Colon Carcinoma Metastatic in the Lung (tissue), 2 donors: ENCODE results near the genes SMUG1, OR6C75, OR6C4 and GDF11.

- PRO-cap, 2 experiments, result peak in 2 of 2 experiments; most common minus-strand start chr12:54188974 (in 2)
Measured at GRCh38 chr12:54188441-54189445, at the start of gene SMUG1. Gene SMUG1 (minus strand): TSS chr12:54188985.

- PRO-cap, 2 experiments, result no peak in any of the 2 experiments
Measured at GRCh38 chr12:54217368-54218542, 29.0 kb upstream of the SMUG1 start.

DNA sequence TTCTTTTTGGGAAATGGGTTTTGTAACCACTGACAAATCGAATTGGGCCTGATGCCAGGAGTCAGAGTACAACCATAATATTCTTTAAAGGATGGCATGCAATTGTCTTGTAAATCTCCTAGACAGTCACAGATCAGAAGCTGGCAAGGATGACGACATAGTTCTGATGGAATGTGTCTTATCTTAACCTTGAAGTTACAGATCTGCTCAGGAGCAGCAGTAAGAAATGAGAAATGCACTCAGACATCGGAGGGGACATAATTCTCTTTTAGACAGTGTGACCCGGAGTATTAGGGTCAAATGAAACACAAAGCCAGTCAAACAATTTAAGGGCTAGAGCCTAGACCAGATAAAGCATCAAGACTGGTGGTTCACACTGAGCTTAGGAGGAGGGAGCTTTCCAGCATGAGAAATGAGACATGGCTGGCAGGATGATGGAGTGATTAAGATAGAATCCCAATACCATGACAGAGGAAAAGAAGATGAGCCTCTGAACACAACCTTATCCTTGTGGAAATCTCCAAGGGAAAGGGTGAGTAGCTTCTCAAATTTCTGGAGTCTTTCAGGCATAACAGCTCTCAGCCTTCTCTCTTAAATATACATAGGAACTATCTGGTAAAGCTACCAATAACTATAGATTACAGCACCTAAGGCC is 17.4 kb downstream of the CBX5 start:
- PRO-cap, 2 experiments, result no peak in any of the 2 experiments

GRCh38 chr12:54285056-54285679 is 4.6 kb downstream of the HNRNPA1 start:
- PRO-cap, 2 experiments, result no peak in any of the 2 experiments

GRCh38 chr12:54324416-54325039 is 403 bp upstream of the COPZ1 start:
- PRO-cap, 2 experiments, result no peak in any of the 2 experiments

- PRO-cap, 2 experiments, result no peak in any of the 2 experiments
Measured at GRCh38 chr12:54360540-54361197, 3.6 kb downstream of the GPR84 start.

DNA sequence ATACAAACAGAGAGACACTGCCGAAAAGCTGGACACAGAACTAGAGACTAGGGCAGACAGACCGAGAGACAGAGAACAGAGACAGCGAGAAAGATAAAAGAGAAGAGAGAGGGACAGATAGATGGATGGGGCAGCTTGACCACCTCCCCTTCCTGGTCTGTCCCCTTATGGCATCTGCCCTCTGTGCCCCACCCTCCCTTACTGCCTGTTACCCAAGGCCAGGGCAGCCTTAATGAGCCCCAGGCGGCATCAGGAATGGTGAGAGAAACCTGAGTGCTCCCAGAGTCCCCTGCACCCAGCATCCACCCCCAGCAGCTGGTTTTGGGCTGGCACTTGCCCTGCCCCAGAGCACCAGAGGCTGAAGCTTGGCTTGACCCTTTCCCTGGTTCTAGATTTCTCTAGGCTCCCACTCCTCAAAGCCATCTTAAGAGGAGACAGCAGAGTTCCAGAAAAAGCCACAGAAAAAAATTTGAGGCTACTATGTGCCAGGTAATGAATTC is 1.9 kb upstream of the ZNF385A start:
- PRO-cap, 2 experiments, result no peak in any of the 2 experiments

DNA sequence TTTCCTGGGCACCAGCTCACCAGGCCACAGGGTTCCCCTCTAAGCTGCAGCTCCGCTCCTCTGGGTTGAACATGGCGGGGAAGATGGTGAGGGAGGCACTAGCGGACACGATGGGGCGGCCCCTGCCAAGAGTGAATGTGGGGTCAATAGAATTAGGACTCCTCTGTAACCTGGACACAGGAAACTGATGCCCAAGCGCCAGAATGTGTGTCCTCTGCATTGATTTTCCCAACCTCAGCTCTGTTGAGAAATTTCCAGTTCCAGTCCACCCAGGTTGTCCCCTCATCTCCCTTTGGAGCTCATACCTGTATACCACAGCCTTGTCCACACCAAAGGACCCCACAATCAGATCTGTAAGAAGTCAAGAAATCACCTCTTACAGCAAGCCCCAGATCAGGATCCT is 14.9 kb downstream of the ITGA5 start:
- PRO-cap, 2 experiments, result no peak in any of the 2 experiments

DNA sequence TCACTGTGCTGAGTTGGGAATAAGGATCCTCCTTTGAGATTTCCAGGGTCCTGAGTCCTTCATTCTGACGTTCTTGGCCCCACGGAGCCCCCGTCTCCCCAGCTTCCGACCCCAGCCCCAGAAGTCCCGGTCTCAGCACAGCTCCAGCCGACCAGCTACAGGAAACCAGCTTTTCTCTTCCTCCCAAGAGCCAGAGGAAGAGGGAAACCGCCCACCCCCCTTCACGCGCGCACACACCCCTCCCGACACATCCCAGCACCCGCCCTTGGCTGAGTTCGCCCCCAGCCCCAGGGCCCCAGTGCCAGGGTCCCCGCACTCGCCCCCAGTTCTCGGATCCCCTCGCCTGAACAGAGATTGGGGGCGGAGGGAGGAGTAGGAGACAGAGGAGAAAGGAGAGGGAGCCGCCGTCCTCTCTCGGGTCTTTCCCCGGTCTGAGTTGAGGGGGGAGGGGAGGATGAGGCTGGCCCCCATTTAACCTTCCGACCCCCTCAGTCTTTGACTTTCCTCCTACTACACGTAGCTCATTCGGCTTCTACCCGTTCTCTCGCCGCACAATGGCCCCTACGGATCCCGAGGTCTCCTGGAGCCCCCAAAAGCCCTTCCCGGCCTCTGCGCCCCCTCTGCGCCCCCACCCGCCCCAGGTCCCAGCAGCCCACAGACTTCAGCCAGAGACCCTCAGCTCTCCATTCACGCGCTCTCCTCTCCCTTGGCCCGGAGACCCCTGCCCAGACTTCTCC is 908 bp downstream of the ITGA5 start:
- PRO-cap, 2 experiments, result peak in 2 of 2 experiments; most common plus-strand start position 382 of the sequence (in 1); most common minus-strand start position 433 of the sequence (in 2)

- PRO-cap, 2 experiments, result no peak in any of the 2 experiments
Measured at GRCh38 chr12:54420298-54420445, 1.1 kb upstream of the ITGA5 start.

DNA sequence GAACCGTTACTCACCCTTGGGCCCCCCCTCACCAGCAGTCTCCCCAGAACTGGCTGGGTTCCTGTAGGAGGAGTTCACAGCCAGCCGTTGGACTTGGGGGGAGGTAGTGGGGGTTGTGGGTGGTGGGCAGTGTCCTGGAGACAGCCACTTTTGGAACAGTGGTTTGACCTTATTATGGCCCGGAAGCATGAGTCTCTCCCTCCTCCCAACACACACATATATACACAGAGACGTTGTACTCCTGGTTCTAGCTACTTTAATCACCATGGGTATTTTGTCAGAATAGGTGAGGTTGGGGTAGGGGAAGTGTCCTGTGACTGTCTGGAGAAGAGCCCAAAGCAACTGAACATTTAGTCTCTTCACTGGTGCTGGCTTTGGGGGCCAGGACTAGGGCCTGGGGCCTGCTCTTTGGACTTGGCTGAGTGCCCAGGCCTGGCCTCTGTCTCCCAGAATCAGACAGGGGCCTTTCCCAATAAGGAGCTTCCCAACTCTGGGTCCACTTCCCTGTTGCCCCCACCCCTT is 9.7 kb upstream of the ITGA5 start:
- PRO-cap, 2 experiments, result no peak in any of the 2 experiments

GRCh38 chr12:54991084-54991716 is 6.6 kb upstream of the TESPA1 start:
- PRO-cap, 2 experiments, result no peak in any of the 2 experiments

DNA sequence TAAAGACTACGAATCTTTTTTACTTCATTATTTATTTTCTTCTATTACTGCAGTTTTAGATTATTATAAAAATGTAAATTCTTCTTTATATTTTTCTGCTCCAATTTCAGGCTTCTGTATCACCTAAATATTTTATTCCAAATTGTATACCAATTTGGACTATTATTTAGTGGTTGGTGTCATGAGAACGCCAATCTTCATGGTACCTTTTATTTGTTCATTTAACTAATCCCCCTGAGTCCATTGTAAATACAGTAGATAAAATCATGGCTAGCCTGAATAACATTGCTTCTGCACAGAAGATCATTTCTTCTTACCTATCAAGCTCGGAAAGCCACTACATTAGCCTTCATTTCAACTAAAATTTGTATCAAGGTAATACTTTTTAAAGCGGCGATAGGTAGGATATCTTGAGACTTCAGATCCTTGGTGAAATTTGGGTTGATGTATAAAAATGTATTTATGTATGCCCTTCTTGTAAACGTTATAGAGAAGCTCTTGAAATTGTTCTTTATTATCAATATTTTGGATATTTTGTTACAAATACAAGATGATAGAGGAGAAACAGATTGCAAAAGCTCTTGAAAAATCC is at the start of gene OR6C75:
Gene OR6C75 (plus strand): TSS at position 326 of the 592 bp plus-strand sequence.
- PRO-cap, 2 experiments, result no peak in any of the 2 experiments

- PRO-cap, 2 experiments, result no peak in any of the 2 experiments
Measured at GRCh38 chr12:55549452-55549754, at the start of gene OR6C4. Gene OR6C4 (plus strand): TSS chr12:55549602.

DNA sequence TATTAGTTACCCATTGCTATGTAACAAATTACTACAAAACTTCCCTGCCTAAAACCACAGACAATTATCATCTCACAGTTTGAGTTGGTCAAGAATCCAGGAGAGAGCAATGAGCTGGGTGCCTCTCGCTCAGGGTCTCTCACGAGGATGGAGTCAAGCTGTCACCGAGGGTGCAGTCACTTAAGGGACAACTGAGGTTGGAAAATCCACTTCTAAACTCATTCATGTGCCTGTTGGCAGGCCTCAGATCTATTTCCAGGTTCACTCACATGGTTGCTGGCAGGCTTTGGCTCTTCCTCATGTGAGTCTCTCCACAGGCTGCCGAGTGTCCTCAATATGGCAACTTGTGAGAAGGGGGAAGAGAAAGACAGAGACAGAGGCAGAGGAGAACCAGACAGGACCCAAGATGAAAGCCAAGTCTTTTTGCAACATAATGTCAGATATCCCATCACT is 10.6 kb upstream of the OR10P1 start:
- PRO-cap, 2 experiments, result no peak in any of the 2 experiments

GRCh38 chr12:55703757-55704772 is 3.6 kb downstream of the ITGA7 start:
- PRO-cap, 2 experiments, result no peak in any of the 2 experiments

DNA sequence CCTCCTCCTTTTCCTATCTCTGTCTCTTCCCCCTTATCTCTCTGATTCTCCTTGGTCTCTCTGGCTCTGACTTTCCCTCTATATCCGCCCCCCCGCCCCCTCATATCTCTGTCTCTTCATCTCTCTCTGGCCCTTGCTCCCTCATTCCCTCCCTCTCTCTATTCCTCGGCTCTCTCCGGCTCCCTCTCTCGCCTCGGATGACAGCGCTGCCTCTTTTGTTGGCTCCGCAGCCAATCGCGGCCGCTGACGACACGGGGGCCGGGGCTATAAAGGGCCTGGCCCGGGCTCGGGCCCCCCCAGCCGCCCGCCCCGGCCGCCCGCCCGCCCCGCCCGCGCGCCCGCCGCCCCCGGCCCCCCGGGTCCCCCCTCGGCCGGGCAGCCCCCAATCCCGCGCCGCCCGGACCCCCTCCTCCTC is at the start of gene GDF11:
Gene GDF11 (plus strand): TSS at position 299 of the 415 bp plus-strand sequence.
- PRO-cap, 2 experiments, result peak in 2 of 2 experiments; most common plus-strand start position 299 of the sequence (in 1); most common minus-strand start position 190 of the sequence (in 2)

DNA sequence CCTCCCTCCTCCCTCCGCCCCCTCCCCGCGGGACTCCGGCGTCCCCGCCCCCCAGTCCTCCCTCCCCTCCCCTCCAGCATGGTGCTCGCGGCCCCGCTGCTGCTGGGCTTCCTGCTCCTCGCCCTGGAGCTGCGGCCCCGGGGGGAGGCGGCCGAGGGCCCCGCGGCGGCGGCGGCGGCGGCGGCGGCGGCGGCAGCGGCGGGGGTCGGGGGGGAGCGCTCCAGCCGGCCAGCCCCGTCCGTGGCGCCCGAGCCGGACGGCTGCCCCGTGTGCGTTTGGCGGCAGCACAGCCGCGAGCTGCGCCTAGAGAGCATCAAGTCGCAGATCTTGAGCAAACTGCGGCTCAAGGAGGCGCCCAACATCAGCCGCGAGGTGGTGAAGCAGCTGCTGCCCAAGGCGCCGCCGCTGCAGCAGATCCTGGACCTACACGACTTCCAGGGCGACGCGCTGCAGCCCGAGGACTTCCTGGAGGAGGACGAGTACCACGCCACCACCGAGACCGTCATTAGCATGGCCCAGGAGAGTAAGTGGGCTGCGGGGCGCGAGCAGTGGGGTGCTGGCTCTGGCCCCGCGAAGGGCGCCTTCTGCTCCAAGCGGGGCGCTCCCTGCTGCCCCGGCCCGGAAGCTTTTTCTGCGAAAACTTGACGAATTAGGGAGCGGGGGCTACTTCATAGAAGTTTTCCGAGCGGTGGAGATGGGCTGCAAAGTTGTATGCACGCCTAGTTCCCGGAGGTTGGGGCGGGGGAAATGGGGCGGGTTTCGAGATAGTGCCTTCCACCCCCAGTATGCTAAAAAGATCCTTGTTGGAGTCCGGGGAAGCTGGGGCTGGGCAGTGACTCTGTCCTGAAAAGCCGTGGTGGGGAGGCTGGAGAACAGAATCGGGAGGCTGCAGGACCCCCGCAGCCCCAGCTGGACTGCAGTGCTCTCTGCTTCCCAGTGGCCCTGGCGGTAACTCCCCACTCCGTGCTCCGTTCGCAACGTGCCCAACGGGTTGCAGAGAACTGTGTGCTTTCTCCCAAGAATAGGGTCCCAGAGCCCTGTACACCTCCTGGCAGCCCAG is 647 bp downstream of the GDF11 start:
- PRO-cap, 2 experiments, result peak in 2 of 2 experiments; most common plus-strand start position 76 of the sequence (in 1); most common minus-strand start position 434 of the sequence (in 1)

DNA sequence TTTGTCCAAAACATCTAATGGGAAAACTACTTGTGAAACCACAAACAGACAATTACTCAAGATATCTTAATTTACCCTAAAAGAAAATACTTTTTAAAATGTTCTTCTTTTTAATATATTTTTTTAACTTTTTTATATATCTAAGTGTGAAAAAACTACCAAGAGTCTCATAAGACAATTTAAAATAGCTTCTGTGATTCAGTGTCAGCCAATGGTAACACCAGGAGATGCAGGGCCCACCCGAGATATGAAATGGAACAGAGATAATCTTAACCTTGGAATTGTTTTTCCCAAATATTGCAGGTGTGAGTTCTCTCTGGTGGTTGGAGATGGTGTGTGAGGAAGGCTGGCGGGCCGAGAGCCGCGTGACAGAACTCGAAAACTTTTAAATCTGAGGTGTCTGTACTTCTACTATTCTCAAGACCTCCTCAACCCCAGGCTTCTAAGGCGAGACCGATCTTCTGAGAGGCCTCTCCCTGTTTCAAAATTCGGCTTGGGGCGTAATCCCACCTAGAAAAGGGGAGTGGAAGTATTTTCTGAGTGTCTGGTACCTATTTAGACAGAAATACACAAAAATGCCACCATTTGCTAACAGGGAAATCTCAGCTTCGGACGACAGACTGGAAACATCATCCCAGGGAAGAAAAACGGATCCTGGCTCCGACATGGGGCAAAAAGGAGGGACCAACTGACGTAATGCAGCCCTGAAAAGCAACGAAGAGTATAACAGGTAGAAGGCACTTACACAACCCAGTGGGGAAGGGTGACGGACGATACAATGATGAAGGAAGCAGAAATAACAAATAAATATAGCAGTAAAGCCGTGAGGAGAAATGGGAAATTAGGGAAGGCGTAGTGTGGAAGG is 632 bp downstream of the SARNP start:
- PRO-cap, 2 experiments, result no peak in any of the 2 experiments

- PRO-cap, 2 experiments, result peak in 2 of 2 experiments; most common plus-strand start chr12:55932058 (in 1); most common minus-strand start chr12:55931940 (in 1)
Measured at GRCh38 chr12:55931860-55932988, 1.3 kb downstream of the DGKA start.